ENCODE measurements around a stretch of chr17.

- PRO-cap, 2 experiments: no peak in any of the 2 experiments
Measured at GRCh38 chr17:57110884-57111519, 26.0 kb downstream of the AKAP1 start.

DNA sequence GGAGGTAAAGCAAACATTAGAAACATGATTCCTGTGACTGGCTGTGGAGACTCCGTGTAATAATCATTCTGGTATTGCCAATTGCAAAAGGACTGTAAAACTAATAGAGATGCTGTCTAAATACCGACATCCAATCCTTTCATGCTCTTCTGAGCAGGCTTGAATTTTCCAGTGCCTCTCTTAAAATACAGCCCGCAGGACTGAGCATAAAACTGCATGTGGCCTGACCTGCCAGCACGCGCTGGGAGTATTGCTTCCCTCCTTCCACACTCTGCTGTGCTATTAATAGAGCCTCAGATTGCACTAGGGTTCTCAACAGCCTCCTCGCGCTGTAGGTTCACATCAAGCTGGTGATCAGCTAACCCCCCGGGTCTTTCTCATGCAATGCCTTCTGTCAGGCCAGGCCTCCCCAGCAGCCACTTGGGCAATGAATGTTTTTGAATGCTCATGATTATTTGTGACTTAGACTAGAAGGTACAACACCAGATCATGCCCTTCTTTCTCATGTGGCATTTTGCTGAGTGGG lies 14.2 kb upstream of the MSI2 start:
- PRO-cap, 2 experiments: no peak in any of the 2 experiments

DNA sequence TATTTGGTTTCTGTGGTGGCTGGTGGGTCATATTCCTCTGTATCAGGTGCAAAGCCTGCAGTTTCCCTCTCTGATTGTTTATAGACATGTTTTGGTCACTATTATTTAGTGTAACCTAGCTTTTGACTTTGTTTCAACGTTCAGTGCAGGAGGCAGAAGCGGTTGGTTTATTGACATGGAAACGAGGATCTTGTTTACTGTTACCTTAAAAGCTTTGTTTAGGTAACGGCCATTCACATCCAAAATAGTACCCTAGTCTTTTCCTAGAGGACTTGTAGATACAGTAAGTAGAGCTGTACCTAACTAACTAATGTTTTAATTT lies 3.5 kb downstream of the MSI2 start:
- PRO-cap, 2 experiments: no peak in any of the 2 experiments

GRCh38 chr17:57271679-57272204 lies 15.4 kb downstream of the MSI2 start:
- PRO-cap, 2 experiments: no peak in any of the 2 experiments

GRCh38 chr17:57285333-57286222 lies 29.3 kb downstream of the MSI2 start:
- PRO-cap, 2 experiments: no peak in any of the 2 experiments

DNA sequence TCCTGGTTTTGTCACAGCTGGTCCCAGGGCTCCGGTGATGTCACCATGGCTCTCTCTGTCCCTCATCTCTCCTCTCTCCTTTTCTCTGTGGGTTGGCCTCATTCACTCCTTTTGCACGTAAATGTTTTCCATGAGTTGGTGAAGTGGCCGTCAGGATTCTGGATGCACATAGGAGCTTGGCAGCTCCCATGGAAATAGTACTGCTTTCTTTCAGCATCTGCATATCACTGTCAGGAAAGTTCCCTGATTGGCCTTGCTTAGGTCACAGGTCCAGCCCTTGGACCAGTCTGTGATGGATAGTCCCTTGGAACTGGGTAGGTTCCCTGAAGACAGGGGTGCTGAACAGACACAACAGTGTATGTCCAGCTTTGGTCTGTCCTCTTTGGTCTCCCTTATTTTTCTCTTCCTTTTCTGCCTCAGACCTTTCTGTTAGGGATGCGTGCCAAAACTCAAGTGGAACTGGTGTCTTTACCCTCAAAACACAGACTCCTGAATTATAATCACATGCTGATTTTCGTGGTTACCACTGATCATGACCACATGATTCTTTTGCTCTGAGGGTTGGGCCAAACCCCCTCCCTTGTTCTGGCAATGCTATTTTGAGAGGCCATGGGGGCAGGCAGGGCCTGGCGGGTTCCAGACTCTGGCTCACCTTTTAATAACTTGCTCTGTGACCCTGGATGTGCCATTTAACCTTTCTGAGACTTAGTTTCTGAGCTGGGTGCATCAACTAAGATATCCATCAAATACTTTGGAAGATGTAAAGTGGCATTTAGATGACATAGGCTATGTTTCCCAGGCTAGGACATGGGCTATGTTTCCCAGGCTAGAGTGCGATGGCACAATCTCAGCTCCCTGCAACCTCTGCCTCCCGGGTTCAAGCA lies 99.0 kb downstream of the MSI2 start:
- PRO-cap, 2 experiments: no peak in any of the 2 experiments

DNA sequence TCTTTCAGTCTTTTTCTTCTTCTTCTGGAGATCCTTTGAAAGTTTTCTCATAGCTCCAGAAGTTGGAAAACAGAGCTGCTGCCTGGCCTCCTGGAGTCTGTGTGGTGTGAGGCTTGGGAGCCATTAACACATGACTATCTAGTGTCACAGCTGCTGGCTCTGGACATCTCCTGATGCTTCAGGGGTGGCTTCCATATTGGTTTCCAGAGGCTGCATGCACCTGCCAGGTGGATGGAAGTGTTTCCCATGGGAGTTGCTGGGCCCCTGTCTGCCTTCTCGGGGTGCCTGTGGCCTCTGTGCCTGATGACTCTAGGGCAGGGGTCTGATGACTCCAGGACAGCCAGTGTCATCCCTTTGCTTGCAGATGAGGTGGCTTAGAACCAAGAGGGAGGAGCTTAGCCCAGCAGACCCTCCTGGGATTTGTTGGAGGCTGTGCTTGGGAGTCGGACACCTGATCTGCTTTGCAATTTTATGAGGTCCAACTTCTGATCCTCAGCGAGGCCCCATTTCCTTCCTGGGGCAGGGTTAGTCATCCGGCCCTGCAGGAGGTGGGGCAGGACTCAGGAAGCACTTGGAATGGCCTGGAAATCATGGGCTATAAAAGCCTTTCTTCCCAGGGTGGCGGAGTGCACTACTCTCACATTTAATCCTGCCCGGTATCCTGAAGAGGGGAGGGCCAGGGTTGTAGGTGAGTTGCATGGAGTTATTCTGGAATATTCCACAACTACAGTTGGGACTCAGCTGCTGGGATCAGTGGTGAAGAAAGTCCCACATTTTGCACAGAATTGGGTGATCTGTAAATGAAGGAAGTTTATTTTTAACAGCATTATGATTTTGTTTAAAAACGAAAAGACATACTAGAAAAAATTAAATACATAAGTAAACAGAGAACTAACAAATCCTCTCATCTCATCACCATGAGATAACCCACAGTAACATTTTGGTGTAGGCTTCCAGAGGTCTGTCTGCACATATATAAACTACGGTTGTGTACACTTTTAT lies 168.5 kb downstream of the MSI2 start:
- PRO-cap, 2 experiments: no peak in any of the 2 experiments

DNA sequence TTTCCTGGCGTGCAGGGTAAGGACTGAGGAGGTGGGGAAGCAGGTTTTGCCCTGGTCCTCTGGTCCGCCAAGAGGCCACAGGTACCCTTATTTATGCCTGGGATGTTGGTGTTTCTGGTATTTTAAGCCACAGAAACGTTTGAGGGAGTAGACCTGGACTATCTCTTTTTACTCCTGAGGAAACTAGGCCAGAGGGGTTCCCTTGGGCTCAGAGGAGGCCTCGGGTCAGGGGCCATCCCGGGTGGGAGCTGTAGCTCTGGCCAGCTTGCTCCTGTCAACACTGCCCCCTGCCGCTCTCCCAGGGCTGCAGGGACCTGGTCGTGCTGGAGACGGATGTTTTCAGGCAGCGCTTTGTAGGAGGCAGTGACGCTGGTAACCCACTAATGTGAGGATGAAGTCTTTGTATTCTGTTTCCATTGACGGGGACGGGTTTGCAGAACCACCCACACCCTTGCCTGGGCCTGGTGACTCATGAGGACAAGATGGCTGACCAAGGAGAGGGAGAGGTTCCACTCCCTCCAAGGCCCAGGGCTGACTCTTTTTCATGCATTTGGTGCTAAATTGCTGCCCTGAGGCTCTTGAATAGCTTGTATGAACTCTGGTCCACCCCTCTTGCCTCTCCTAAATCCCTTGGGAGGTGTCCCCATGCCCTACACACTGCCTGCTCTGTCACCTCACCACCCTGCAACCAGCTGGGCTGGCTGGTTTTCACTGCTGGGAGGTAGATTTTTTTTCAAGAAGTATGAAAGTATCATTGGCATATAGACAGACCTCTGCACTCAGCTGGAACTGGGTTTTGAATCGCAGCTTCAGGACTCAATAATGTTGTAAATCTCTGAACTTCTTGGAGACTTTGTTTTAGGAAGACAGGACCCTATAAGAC lies 184.6 kb downstream of the MSI2 start:
- PRO-cap, 2 experiments: peak in 1 of 2 experiments; most common plus-strand start position 474 of the sequence (in 1); most common minus-strand start position 365 of the sequence (in 1)

- PRO-cap, 2 experiments: no peak in any of the 2 experiments
Measured at GRCh38 chr17:57478190-57478939, 222.0 kb downstream of the MSI2 start.

GRCh38 chr17:57531474-57532470 lies 213.3 kb downstream of the CCDC182 start:
- PRO-cap, 2 experiments: no peak in any of the 2 experiments

DNA sequence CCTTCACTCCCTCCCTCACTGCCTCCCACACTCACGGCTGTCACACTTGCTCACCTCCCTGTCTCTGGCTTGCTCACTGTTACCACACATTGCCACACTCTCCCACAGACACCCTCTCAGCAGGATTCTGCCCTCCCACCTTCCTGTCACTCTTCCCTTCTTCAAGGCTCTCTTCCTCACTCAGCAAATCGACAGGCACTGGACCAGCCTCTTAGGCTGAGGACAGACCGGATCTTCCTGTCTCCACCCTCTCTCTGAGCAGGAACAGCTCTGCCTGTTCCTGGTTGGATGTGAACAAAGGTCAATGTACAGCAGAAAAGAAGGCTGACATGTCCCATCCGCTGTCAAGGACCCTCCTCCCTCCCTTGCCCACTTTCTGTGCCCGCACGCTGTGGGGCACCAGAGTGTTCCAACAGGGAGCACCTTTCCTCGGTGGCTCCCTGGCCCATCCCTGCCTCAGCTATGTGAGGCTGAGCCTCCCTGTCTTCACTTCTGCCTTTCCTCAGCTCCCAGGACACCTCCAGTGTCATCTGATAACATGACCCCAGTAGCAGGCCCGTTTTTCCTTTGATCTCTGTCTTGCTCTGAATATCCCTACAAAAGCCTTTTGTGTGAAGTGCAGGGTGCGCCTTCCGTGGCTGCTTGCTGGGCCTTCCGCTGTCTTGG lies 47.0 kb downstream of the CCDC182 start:
- PRO-cap, 2 experiments: no peak in any of the 2 experiments

DNA sequence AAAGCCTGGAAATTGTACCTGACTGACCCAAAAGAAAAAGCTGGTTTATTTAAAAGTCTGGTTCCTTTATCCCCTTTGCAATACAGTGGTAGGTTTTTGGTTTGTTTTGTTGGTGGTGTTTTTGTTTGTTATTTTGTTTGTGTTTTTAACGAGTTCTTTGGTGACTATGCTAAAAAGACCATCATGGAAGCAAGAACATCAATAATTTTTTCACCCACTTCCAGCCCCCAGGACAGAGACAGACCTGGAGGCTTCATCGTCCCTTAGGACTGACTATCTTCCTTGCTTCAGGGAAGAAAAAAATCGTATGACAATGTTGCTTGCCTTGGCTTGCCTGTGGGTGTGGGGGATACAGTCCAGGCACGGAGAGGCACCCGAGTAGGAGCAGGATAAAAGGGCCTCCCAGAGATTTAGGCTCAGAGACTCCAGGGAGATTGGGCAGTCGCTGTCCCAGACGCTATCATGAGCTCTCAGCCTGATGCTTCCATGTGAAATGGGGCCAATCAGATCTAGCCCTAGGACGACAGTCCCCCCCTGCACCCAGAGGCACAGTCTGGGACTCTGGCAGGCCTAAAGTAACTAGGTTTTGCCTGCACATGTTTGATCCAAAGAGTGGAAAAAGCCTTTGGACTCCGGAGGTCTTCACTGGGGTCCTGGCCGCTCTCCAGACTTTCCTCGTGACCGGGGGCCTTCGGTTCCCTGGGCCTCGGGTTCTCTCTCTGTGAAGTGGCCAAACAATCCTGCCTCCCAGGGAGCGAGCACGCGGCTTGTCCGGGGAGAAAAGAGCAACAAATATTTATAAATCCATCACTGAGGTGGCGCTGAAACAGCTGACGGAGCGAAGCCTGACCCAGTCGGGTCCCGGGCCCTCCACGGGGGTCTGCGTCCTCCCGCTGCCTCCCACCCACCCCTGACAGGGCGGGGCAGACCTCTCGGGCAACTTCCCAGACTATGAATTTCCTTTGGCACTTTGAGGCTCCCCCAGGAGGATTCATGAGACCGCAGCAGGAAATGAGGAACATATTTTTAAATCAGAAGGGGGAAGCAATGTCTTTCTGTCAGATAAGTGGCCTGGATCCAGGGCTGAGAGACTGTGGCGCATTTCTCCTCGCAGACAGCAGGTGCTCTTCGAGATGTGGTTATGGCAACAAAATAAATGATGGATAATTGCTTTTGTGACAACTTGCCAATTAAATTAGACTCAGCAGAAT lies 39.1 kb downstream of the MRPS23 start:
- PRO-cap, 2 experiments: no peak in any of the 2 experiments

GRCh38 chr17:57855382-57855920 lies 5.6 kb upstream of the MRPS23 start:
- PRO-cap, 2 experiments: no peak in any of the 2 experiments

GRCh38 chr17:57861805-57862854 lies 12.3 kb upstream of the MRPS23 start:
- PRO-cap, 2 experiments: no peak in any of the 2 experiments

- PRO-cap, 2 experiments: no peak in any of the 2 experiments
Measured at GRCh38 chr17:57862855-57863357, 13.1 kb upstream of the MRPS23 start.

DNA sequence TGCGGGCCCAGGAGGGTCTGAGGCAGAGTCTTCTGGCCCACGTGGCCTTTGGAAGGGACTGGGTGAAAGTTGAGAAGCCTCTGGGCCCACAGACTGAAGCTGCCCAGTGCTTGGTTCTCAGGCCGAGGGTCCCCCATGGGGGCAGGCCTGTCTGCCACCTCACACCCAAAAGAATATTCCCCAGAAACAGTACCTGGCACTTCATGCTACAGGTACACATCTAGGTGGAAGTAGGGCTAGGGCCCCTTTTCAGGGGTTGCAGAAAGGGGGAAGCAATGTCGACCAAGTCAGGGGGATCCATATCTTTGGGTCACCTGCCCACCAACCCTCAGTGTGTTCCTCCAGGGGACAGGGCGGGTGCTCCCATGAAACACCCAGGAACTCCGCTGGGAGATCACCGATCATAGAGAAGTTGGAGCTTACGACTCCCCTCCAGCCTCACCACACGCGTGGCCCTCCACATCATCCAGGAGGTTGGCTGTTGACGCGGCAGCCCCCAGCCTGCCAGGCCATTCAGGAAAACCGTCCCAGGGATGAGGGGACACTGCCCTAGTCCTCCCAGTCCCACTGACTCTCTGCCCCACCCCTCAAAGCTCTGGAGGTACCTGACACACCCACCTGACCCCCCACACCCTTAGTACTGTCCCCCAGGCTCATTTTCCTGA lies 17.2 kb upstream of the MRPS23 start:
- PRO-cap, 2 experiments: no peak in any of the 2 experiments

GRCh38 chr17:57899505-57900217 lies 49.8 kb upstream of the MRPS23 start:
- PRO-cap, 2 experiments: peak in 2 of 2 experiments; most common plus-strand start chr17:57900050 (in 1); most common minus-strand start chr17:57899966 (in 2)

- PRO-cap, 2 experiments: no peak in any of the 2 experiments
Measured at GRCh38 chr17:57914340-57915154, 40.7 kb downstream of the CUEDC1 start.

GRCh38 chr17:57916963-57917687 lies 38.1 kb downstream of the CUEDC1 start:
- PRO-cap, 2 experiments: no peak in any of the 2 experiments

DNA sequence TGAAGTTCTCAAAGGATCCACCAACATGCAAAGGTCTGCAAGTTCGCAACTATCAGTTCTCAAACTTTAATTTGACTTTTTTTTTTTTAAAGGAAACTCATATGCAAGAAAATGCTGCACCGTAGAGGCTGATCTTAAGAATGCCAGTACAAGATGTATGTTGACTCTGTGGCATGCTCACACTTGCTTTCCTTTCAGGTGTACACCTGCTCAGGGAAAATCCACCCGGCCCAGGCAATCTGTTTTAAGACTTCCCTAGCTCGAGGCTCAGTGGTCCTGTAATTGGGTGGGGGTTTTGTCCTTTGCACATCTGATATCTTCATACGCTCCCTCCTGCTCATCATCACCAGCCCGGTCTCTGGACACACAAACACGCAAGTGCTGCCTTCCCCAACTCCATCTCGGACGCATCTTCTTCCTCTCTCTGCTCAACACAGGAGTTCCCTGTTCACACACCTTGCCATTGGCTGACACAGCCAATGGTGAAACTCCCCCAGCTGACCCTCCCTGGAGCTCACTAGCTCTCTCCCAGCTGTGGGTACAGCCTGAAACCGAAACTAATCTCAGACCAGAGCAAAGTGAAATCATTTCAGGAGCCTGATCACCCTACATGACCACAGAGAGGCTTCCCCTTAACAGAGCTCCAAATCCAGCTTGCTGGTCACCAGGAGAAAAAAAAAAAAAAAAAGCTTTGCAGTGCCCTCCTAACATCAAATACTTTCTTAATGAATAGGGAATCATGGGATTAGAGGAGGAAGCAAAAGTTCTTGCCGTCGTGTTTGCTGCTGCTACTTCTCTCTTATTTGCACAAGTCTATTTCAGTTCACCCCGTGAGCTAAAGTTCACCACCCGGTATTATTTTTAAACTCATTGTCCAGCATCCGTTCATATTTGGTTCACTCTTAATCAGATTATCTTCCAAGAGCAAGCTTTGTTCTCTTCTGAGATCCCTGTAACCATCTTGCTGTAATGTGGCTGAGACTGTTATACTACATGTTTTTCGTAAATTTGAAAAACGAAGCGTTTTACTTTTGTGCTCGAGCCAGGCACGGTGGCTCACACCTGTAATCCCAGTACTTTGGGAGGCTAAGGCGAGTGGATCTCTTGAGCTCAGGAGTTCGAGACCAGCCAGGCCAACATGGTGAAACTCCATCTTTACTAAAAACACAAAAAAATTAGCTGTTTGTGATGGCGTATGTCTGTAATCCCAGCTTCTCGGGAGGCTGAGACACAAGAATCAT lies 8.3 kb downstream of the CUEDC1 start:
- PRO-cap, 2 experiments: peak in 2 of 2 experiments; most common minus-strand start position 415 of the sequence (in 2)